Iris pigment epithelial cell (primary cell): ENCODE results near the genes EEIG2 and SORT1.

DNA sequence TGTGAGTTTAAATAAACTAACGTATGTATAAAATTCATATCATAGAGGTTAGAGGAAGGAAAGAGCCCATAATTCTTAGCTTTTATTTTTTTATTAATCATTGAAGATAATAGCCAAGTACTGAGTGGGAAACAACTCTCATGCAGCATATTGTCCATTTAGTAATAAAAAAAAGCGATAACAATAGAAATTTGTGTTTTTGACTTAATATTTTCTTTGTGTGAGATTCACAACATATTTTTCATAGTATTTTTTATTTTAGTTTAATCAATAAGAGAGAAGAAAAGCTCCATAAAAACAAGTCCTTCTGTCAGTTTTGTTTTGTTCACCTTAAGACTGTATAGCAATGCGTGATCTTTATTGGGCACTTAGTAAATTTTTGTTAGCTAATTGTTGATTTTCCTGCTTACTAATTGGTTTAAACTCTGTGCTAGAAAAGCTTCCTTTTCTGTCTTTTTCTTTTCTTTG is 1280.3 kb upstream of the PRMT6 start:
- RRBS, result no CpG with 5 or more reads among the region's 3 CpGs

- RRBS, result no CpG with 5 or more reads among the region's 5 CpGs
These were observed 338.2 kb downstream of the VAV3 start for GRCh38 chr1:107626382-107627528.

GRCh38 chr1:107963301-107964281 is 1.4 kb downstream of the VAV3 start:
- RRBS, result 6% methylated on average over 3 of the region's 20 CpGs

- RRBS, result 2% methylated on average over 21 of the region's 110 CpGs
These were observed at the start of gene EEIG2 for GRCh38 chr1:108559579-108560698. Gene EEIG2, plus strand, starts transcription at chr1:108560100.

- RRBS, result no CpG with 5 or more reads among the region's 15 CpGs
These were observed 14.3 kb downstream of the HENMT1 start for GRCh38 chr1:108646184-108647417.

GRCh38 chr1:108769109-108769633 is 22.7 kb downstream of the STXBP3 start:
- RRBS, result no CpG with 5 or more reads among the region's 1 CpG

DNA sequence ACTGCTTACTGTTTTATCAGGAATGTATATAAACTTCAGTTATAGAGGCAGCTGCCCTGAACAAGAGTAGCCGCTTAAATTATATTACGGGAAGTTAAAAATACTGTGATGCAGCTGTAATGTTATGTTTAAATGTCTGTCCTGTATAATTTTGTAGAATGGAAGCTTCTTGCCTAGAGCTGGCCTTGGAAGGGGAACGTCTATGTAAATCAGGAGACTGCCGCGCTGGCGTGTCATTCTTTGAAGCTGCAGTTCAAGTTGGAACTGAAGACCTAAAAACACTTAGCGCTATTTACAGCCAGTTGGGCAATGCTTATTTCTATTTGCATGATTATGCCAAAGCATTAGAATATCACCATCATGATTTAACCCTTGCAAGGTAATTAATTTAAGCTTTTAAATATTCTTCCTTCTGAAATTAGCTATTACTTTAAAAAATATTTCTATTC is 19.9 kb downstream of the GPSM2 start:
- RRBS, result no CpG with 5 or more reads among the region's 7 CpGs

DNA sequence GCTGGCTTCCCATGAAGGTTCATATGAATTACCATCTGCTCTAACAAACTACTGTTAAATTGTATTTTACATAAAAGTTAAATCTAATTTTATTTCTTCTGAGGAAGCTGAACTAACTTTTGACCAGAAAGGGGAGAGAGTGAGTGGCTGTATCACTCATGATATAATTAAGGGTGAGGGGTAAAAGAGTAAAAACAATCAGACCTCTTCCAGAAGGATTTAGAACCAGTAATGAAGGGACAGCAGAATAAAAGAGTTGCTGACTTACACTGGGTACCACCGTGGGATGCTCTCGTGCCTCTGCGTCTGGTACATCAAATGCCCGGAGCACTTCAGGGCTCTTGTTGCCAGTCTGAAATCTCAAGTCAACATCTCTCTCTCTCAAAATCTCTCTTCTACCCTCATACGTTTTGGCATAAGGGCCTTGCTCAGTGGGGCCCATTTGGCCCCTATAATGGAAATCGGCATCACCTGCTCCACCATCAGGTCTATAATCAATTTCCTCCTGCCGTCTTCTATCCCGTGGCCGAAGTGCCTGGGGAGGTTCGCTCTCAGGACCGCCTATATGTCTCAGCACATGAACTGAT is 26.4 kb downstream of the CLCC1 start:
- RRBS, result no CpG with 5 or more reads among the region's 11 CpGs

DNA sequence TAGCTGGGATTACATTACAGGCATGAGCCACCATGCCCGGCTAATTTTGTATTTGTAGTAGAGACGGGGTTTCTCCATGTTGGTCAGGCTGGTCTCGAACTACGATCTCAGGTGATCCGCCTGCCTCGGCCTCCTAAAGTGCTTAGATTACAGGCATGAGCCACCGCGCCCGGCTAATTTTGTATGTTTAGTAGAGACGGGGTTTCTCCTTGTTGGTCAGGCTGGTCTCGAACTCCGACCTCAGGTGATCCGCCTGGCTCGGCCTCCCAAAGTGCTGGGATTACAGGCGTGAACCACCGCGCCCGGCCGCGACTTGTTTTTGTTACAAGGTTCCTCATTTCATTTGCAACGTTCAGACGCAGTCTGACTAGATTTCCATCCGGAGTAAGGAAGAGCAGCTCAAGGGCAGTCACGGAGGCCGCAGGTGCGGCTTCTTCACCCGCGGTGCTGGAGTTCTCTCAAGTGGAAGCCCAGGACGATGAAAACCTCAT is 529 bp upstream of the TMEM167B start:
- RRBS, result 13% methylated on average over 3 of the region's 29 CpGs

DNA sequence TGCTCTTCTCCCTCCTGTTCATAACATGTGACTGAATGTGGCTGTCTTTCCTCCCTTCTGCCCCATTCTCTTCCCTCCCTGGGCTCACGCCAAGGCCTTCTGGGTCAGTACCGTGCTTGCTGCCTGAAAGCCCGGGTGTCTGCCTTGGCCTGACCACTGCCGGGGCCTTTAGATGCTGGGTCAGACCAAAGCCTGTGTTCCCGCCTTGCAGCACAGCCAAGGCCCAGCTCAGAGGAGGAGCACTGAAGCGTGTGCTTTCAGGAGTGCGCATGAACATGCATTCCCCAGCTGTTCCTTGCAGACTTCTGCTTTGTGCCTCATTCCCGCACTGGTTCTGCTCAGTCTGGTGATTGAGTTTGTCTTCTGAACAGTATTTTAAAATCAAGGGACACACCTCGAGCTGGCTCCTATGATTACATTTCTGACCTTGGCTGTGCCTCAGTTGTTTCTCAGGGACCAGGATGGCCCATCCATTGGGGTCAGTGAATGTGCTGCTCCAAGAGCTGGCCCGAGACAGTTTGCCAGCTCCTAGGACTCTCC is 26.9 kb upstream of the SARS1 start:
- RRBS, result no CpG with 5 or more reads among the region's 10 CpGs

- RRBS, result no CpG with 5 or more reads among the region's 8 CpGs
These were observed 11.6 kb upstream of the CELSR2 start for GRCh38 chr1:109237554-109238380.

- RRBS, result no CpG with 5 or more reads among the region's 4 CpGs
These were observed 5.4 kb upstream of the MYBPHL start for GRCh38 chr1:109312109-109312778.

DNA sequence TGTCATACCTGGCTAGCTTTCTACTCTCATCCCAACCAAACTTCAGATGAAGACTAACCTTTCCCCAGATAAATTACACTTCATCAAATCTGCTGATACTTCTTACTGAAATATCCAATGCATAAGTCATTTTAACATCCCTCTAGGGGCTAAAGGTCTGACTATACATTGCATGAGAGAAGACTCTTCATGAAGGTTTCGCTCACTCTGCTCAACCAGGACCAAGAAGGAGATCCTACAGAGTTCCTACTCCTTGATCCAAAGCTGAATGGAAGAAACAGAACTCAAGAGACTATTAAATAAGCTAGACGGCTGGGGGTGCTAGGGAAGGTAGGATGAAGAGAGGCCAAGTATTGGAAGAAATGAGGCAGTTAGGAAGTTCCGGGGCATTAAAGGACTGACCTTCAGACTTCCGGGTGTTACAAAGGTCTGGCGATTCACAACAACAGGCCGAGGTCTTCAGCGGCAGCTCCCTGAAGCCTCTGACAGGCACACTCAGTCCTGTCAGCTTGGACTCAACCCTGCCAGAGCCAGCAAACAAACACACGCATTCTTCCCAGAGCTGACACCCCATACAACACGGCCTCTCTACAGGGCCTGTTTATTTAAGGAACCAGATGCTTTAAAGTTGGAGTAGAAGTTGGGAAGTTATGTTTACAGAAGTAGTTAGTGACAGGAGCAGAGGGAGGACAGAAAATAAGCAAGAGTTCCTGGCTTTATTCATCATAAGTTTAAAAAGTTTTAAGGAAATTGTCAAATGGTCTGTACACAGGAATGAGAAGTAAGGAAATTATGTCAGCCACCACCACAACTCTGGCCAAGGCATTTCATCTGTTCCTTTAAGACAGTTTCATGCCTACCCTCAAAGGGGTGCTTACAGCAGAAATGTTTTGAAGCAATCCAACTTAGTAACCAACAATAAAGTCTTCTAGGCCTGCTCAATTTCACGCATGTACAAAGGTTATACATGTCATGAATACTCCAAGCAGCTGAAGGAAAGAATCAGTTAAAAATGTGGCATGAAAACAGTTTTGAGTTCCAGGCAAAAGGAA is 4.8 kb downstream of the SORT1 start:
- RRBS, result no CpG with 5 or more reads among the region's 10 CpGs

DNA sequence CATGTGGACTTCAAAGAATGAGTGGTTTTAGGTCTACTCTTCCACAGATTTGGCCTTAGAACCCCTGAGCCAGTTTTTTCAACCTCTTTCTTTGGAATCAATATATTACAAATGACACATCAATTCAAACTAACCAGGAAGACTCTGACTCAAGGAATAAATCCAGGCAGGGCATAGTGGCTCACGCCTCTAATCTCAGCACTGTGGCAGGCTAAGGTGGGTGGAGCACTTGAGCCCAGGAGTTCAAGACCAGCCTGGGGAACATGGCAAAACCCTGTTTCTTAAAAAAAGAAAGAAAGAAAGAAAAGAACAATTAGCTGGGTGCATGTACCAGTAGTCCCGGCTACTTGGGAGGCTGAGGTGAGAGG is 2.1 kb downstream of the SORT1 start:
- RRBS, result no CpG with 5 or more reads among the region's 2 CpGs

DNA sequence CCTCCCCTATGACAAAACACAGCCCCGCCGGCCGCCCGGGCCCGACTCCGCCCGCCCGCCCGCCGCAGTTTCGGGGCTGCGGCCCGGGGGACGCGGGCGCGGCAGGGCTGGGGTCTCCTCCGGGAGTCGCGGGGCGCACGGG is 465 bp downstream of the SORT1 start:
- RRBS, result 2% methylated on average over 15 of the region's 22 CpGs

GRCh38 chr1:109397524-109398407 is at the start of gene SORT1:
Gene SORT1, minus strand, starts transcription at chr1:109397918.
- RRBS, result 2% methylated on average over 66 of the region's 109 CpGs

DNA sequence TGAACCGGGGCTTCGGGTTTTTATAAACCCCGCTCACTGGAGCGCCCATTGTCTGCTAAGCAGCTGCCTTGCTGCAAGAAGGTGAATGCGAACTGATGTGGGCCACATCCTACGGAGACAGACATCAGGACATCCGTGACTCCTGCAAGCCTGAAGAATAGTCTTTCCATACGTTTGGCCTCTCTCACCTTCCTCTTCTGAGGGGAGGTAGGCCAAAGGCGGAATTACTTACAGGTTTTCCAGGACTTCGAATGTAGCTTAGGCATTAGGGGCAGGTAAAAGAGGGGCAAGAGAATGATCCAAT is 642 bp upstream of the SORT1 start:
- RRBS, result no CpG with 5 or more reads among the region's 10 CpGs

GRCh38 chr1:109423585-109424434 is 2.4 kb downstream of the PSMA5 start:
- RRBS, result no CpG with 5 or more reads among the region's 7 CpGs

GRCh38 chr1:109424910-109425129 is 1.4 kb downstream of the PSMA5 start:
- RRBS, result no CpG with 5 or more reads among the region's 8 CpGs